ENCODE data around the genes NARS2, PRCP and ANKRD42.

- RRBS: no CpG with 5 or more reads among the region's 6 CpGs
These were observed 52.3 kb downstream of the GAB2 start for GRCh38 chr11:78365007-78366011.

DNA sequence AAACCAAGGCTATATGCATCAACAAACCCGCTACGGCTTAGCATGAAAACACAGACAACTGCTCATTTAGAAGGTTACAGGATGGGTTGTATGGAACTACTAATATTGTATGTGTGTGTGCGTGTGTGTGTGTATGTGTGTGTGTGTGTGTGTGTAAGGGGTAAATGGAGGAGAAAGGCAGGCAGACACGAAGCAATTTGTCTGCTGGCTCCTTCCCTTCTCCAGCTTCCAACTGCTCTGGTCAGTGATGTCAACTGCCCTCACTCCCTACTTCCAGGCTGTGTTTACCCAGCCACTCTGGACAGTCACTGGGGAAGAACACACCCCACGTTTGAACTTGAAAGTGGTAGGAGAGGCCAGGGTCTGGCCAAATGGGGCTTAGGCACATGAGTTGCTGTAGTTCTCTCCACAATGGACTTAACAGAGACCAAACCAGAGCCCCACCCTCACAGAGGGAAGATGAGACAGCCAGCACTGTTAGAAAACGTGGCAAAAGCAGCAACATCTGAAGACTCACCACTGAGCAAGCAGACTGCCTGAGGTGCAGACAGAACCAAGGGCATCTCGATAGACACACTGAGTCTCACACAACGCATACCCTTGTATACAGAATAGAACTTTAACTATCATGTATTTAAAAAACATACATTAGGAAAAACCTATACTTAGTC is 46.9 kb downstream of the GAB2 start:
- RRBS: no CpG with 5 or more reads among the region's 8 CpGs

- RRBS: no CpG with 5 or more reads among the region's 2 CpGs
These were observed 38.7 kb downstream of the GAB2 start for GRCh38 chr11:78378929-78379405.

GRCh38 chr11:78429519-78430149 is 12.0 kb upstream of the GAB2 start:
- RRBS: no CpG with 5 or more reads among the region's 4 CpGs

DNA sequence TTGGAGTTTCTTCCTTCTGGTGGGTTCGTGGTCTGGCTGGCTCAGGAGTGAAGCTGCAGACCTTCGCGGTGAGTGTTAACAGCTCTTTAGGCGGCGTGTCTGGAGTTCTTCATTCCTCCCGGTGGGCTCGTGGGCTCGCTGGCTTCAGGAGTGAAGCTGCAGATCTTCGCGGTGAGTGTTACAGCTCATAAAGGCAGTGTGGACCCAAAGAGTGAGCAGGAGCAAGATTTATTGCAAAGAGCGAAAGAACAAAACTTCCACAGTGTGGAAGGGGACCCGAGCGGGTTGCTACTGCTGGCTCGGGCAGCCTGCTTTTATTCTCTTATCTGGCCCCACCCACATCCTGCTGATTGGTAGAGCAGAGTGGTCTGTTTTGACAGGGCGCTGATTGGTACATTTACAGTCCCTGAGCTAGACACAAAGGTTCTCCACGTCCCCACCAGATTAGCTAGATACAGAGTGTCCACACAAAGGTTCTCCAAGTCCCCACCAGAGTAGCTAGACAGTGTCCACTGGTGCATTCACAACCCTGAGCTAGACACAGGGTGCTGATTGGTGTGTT is 46.5 kb upstream of the GAB2 start:
- RRBS: no CpG with 5 or more reads among the region's 16 CpGs

- RRBS: no CpG with 5 or more reads among the region's 6 CpGs
These were observed 47.8 kb upstream of the GAB2 start for GRCh38 chr11:78465413-78465741.

DNA sequence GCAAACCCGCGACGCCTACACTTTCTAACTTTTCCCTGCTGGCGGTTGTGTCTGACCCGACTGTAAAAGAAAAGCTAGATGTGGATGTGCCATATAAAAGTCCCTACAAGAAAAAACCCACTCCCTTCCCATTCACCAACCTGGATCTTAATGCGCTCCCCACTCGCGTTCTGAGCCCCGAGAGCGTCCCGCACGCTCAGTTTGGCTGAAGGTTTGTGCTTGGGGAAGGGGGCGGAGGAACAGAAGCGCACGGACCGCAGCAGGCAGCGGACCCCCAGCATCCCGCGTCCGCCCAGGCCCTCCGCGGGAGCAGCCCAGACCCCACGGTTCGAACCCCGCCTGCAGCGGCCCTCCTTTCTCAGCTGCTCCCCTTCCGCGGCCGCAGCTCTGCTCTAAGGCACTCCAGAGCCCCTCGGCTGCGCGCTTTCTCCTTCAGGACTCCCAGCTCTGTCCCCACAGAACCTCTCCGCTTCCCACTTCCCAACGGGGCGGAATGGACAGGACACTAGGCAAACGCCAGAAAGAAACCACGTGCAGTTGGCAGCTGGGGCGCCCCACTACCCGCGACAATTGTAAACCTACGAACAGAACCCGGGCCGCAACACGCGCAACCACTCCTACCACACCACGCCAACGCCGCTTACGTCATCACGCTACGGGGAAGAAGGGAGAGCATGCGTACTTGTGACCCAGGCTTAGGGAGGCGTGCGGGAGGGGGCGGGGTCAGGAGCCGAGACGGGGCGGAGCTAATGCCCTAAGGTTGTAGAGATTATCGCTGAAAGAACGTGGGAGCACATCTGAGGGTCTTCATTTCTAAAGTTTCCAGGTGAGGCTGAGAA is at the start of gene NARS2:
NARS2 (minus strand) TSS at position 657 of the 839 bp plus-strand sequence.
- RRBS: no CpG with 5 or more reads among the region's 60 CpGs

GRCh38 chr11:79439978-79440400 is 841 bp downstream of the TENM4 start:
- RRBS: 35% methylated on average over 27 of the region's 40 CpGs

DNA sequence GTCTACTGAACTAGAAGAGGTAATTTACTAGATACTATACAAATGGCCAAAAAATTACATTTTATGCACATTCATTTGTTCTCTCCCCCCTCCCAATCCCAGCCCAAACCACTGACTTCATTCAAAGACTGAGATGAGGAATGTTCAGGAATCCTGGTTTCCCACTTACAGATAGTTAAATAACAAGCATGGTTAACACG is 1387.8 kb upstream of the TENM4 start:
- RRBS: no CpG with 5 or more reads among the region's 1 CpG

DNA sequence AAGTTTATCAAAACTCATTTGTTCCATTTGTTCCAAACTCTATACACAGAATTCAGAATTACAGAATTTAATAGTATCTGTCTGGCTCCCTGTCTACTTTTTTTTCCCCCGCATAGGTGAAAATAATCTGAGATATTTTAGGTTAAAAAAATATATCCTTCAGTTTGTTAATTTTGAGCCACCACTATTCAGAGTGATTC is 313.9 kb downstream of the FAM181B start:
- RRBS: no CpG with 5 or more reads among the region's 1 CpG

DNA sequence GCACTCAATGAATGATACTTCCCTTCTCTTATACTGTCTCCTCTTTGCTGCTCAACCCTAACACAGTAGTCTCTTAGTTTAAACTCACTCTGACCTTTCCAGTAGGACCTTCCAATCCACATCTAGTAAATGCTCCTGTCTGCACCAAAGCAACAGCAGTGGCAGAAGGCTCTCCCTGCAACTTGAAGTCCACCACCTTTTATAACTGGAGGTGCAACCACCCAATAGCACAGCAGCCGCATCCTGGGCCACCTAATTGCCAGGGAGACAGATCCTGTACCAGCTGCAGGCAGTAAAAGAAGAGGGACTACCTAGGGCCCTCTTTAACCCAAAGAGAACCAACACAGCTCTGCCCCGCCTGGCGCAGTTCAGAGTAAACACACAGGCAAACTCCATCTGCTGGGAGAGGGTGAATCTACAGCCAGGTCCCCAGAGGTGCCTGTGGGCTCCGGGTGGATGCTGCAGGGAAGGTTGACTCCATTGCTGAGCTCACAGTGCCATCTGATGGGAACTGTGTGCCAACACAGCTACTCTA is 38.2 kb downstream of the FAM181B start:
- RRBS: no CpG with 5 or more reads among the region's 4 CpGs

DNA sequence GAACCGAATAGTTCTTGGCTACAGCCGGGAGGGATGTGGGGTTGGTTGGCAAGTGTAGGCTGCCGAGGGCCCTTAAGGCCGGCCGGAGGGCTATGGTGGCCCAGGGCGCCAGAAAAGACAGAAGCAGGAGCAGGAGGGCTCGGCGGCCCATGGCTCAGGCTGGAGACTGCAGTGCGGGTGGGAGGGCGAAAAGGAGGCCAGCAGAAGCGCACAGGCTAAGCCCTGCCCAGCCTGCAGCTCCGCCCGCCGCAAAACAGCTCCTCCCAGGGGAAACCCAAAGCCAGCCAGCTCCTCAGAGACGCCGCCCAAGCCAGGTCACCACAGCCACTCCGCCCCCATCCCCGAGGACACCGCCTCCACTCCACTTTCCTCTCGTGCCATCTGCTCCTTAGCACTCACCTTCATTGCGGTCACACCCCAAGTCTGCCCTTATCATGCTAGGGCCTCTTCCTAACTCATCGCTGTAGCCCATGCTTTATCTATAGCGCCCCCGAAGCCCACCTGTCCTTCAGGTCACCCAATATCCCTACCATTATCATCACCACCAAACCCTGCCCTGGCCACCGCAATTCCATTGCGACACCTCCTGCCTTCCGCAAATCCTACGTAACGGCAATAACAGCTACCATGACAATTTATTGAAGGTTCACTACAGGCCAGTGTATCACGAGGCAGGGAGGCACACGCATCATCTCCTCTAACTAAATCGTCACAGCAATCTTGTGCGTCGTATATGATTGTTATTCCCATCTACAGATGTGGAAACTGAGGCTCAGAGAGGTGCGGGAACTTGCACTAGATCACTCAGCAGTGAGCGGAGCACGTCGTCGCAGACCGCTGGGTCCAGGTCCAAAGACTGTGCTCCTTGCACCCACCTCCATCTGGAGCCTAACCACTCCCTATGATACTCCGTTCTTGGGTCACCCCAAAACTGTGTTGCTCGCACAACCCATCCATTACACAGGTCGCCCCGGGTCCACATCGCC is at the start of gene PRCP:
PRCP (minus strand) TSS at position 179 of the 986 bp plus-strand sequence.
- RRBS: 3% methylated on average over 4 of the region's 45 CpGs

- RRBS: no CpG with 5 or more reads among the region's 3 CpGs
These were observed 58.4 kb downstream of the DDIAS start for GRCh38 chr11:82960015-82960308.

DNA sequence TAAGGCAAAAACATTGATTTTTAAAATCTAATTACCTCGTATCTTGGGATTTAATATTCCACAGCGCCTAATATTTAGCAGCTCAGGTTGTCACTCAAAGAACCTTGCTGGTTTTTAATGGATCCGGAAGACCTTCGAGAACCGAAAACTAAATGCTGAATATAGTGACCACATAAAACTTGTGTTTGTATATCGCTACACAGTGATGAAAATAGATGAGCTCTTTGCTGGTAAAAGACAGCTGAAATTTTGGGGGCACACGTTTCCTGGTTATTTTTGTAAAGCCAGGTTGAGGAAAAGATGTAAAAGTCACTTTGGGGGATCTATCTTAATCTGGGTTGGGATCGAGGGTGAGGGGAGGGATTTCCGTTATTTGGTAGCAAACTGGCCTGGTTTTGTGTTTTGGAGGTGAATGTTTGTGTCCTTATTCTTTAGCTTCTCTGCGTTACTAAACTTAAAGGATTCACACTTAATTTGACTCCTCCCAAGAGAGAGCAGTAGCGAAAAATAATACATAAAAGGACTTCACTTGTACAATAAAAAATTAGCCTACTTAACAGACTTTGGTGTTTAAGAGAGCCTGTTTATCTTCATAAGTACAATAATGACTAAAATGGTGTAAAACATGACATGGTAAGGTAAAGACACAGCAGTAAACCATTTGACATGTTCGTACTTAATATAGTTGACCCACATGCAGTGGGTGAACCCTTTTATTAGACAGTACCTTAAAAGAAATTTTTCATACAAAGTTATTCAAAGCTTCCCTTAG is 2.6 kb downstream of the PCF11 start:
- RRBS: no CpG with 5 or more reads among the region's 12 CpGs

DNA sequence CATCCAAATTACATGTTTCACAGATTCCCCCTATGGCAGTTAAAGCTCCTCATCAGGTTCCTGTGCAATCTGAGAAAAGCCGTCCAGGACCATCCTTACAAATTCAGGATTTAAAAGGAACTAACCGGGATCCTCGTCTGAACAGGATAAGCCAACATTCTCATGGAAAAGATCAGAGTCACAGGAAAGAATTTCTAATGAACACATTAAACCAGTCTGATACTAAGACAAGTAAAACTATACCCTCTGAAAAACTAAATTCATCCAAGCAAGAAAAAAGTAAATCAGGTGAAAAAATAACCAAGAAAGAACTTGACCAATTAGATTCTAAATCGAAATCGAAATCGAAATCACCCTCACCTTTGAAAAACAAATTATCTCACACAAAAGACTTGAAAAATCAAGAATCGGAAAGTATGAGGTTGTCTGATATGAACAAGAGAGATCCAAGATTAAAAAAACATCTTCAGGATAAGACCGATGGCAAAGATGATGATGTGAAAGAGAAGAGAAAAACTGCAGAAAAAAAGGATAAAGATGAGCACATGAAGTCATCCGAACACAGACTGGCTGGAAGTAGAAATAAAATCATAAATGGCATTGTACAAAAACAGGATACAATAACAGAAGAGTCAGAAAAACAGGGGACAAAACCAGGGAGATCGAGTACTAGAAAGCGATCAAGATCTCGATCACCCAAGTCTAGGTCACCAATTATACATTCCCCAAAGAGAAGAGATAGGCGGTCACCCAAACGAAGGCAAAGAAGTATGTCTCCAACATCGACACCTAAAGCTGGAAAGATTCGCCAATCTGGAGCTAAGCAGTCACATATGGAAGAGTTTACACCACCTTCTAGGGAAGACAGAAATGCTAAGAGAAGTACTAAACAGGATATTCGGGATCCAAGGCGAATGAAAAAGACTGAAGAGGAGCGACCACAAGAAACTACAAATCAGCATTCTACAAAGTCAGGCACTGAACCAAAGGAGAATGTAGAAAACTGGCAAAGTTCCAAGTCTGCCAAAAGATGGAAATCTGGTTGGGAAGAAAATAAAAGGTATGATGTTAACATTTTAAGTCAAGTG is 9.1 kb downstream of the PCF11 start:
- RRBS: no CpG with 5 or more reads among the region's 19 CpGs

DNA sequence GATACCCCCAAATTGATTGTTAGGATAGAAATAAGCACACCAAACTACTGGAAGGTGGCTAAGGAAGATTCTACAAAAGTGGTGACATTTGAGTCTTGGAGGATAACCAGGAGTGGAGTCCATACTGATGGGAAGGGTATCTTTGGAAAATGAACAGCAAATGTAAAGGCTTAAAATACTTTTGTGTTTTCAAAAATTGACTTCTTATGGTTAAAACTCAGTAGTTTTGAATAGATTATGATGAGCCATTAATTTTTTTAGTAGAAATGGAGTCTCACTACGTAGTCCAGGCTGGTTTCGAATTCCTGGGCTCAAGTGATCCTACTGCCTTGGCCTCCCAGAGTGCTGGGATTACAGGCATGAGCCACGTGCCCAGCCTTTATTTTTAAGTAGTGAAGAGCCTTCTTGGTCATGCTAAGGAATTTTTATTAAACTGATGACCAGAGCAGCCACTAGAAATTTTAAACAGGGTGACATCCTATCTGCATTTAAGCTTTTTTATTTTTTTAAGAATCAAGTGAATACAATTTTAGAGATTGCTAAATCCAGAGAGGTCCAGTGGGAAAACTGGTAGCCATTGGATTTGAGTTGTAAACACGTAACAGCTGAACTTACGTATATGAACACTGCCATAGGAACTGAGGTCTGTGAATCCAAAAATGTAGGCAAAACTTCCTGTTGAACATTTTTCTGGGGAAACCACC is 7.2 kb upstream of the ANKRD42 start:
- RRBS: no CpG with 5 or more reads among the region's 5 CpGs

- RRBS: under 1% methylated on average over 6 of the region's 56 CpGs
These were observed at the start of gene ANKRD42 for GRCh38 chr11:83192946-83193942. TSS of gene ANKRD42 (plus strand) at chr11:83193712.

DNA sequence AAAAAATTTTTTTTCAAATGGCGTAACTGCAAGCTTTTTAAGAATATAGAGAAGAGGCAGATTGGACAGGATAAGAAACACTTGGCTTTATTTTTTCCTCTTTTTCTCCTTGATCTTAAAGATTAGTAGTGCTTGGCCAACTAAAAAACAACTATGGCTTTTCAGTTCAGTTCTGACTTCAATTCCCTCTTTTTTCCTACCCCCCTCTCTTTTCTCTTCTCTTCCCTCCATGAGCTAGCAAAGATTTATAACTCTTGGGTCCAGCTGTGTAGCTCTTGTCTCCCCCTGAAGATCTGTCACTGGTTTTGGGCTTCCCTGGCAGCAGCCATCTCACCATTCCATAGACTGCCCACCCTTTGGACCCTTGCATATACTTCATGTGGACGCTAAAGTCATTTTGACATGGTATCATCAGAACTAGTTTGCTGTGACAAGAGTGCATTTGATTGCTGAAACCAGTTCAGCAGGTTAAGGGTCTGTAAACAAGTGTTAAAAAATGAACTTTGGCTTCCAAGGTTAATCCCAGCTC is 29.8 kb downstream of the CCDC90B start:
- RRBS: no CpG with 5 or more reads among the region's 2 CpGs

DNA sequence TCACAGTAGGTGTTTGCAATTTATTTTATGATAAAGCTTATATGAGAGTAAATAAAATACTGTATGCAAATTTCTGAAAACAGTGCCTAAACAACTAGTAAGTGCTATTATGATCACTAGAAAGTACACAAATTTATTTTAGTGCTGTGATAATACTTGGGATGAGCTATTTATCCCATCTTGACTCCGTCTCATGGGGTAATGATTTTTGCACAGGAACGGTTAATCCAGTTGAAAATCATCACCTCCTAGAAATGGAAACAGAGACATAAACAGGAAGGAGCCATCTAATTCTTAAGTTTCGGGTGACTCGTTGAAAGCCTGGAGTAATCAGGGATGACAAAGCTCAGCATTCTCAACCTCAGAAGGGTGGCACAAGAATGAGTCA is 280.7 kb upstream of the CCDC90B start:
- RRBS: no CpG with 5 or more reads among the region's 4 CpGs

- RRBS: no CpG with 5 or more reads among the region's 26 CpGs
These were observed 301.4 kb upstream of the CCDC90B start for GRCh38 chr11:83587440-83588170.